Rectum (tissue), 1 donor: ENCODE data around the gene STARD3.

- PRO-cap, result no peak
These were observed 27.8 kb downstream of the LASP1 start for GRCh38 chr17:38897729-38898077.

DNA sequence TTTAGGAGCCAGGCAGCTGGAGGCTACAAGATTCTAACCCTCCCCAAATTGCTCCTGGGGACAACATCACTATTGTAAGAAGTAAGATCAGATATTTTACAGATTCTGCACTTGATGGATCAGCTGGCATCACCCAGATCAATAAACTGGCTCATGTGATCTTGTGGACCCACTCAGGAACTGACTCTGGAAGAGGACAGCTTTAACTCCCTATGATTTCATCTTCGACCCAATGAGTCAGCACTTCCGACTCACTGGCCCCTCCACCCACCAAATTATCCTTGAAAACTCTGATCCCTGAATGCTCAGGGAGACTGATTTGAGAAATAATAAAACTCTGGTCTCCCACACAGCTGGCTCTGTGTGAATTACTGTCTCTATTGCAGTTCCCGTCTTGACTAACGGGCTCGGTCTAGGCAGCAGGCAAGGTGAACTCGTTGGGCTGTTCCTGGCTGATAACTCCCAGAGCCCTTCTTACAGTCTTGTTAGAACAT lies 47.3 kb upstream of the FBXO47 start:
- PRO-cap, result no peak

GRCh38 chr17:39131734-39132288 lies 19.6 kb downstream of the PLXDC1 start:
- PRO-cap, result no peak

DNA sequence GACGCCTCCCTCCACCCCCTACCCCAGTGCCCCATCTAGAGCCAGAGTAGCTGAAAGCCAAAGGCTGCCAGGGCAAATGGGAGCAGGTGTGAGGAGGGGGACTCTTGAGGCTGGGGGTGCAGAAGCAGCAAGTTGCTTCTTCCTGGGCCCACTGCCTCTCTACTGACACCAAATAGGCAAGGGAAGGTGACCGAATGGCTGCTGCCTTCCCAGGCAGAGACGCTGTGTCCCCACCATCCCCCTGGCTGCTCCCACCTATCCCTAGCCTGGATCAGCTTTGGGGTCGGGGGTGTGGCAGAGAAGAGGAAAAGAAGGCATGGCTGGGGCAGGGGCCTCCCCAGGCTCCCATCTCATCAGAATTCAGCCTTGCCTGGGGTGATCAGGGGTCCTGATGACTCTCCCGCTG lies 775 bp downstream of the PLXDC1 start:
- PRO-cap, result no peak

DNA sequence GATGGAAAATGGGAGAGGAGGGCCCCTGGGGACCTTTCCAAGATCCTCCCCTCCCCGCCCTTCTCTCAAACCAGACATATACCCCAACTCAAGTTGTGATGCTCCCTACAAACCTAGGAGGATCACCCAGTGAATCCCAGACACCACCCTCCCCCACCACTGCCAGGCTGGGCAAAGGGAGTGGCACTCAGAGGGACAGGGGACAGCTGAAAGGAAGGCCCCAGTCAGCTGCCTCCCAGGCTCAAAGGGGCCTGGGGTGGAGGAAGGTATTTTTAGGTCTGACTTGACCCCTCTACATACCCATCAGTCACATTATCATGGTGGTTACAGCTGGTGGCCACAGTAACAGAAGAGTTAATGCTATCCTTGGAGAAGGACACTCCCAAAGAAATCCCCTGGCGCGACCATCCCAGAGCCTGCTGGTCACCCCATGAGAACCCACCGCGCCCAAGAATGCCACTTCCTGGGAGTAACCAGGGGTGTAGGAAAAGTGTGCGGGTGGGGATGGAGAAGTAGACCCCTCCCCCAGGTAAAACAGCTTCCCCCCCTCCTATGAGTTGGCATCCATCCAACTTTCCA lies 1.2 kb downstream of the CACNB1 start:
- PRO-cap, result no peak

DNA sequence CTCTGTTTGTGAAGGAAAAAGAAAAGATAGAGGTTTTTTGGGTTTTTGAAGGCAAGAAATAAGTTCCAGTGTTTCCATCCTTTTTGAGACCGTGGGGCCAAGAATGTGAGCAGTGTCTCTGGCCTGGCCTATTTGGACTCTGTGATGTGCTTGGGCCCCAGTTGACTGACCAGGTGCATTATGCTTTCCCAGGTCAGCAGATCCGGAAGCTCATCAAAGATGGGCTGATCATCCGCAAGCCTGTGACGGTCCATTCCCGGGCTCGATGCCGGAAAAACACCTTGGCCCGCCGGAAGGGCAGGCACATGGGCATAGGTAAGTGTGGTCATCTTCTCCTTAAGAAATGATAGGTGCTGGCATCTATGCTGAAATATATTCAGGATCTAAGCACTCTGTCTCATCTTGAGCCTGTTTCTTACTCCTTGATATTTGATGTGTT lies 2.1 kb downstream of the RPL19 start:
- PRO-cap, result no peak

DNA sequence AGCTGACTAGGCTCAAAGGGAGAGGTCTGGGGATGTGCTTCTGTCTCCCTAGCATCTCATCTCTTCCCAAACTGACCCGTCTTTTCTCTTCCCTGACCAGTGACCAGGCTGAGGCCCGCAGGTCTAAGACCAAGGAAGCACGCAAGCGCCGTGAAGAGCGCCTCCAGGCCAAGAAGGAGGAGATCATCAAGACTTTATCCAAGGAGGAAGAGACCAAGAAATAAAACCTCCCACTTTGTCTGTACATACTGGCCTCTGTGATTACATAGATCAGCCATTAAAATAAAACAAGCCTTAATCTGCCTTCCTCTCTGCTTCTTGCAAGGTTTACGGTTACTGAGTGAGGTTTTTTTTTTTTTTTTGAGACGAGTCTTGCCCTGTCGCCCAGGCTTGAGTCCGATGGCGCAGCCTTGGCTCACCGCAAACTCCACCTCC lies 4.4 kb downstream of the RPL19 start:
- PRO-cap, result no peak

DNA sequence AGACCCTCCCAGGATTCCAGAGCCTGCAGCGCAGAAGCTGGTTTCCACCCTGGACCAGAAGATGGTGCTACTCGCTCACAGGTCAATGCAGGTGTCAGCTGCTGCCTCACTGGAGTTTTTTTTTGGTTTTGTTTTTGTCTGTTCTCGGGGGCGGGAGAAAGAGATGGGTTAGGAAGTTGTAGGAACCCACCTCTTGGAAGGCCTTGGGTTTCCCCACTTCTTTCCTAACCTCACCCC lies 6.9 kb downstream of the RPL19 start:
- PRO-cap, result no peak

DNA sequence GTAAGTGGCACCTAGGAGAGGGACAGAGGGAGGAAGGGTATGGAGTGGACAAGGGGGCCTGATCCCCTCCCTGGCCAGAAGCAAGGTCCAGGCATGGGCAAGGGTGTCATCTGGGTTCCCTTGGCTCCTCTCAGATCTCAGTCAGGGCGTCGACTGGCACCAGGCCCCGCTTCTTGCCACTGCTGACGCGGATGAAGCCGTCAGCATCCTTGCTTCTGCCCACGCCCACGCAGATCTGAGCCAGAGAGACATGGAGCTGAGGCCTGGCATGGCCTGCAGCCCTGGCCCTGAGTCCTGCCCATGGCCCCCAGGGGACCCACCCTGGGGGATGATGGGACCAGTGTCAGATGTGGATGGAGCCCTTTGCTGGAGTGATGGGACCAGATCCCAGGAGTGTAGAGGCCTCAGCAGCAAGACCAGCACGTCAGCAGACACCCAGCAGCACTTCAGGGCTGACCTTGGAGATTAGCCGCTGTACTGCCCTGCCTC lies 12.1 kb downstream of the RPL19 start:
- PRO-cap, result no peak

DNA sequence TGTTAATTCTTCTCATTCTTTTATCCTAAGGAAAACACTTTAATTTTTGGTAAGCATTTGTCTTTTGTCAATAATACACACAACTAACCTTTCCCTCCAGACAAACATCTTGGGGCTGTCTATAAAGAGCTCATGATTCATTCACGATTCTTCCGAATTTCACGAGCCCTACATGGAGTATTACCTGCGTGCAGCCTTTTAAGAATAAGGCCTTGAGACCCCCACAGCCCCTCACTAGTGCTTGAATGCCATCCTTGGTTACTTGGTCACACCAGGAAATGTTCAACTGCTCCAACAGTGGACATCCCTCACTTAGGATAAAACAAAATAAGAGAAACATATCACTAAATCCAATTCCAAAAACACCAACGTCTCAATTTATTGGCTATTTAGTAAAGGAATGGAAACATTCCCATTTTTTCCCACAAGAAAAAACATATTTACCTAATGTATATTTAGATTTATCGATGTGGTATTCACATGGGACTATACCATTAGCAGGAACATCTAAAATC lies 56.9 kb upstream of the STAC2 start:
- PRO-cap, result no peak

GRCh38 chr17:39453543-39453826 lies 2.4 kb upstream of the MED1 start:
- PRO-cap, result no peak

DNA sequence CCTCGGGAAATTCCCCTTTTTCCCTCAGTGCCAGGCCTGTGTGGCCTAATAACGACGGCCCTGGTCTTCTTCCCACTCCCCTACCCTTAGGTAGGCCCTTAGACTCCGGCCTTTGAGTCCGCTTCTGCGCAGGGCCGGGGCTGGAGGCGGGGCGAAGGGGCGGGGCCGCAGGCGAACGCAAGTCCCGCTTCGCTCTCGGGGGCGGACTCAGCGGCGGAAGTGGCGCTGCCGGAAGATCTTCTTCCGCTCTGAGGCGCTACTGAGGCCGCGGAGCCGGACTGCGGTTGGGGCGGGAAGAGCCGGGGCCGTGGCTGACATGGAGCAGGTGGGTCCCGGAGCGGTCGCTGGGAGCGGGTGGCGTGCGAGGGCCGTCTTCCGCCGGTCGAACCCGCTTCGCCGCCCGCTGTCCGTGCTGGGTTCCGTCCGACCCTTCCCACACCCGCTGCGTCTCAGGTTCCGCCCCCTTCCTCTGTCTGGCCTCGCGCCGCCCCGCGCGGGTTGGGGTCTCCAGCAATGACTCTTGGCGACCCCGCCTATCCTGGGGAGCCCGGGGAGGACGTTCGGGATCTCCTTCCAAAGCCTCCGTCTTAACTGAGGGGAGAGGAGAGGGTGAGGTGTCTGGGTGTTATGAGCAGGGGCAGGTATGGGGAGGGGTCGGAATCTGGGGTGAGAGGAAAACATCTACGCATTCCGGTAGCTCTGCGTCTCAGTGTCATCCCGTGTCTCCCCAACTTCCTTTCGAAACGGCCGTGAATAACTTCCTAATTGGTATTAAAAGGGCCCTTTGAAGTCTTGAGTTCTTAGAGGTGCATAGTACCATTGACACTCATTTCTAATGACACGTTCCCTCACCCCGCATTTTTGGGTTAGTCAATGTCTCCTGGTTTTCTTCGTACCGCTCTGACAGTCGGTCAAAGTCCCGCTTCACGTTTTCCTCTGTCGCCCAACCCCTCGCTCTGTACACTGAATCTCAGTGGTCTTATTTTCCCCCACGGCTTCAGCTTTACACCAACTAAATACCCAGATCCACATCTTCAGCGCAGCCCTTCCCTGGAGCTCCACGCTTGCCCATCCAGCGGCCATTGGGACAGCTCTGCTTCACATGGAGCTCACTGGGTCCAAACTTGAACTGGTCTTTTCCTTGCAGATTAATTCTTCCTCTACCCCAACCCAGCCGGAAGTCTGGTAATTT lies at the start of gene STARD3:
Gene STARD3, plus strand, starts transcription at position 238 of the 1,192 bp plus-strand sequence.
- PRO-cap, result bidirectional peak, plus-strand start at position 262 of the sequence, minus-strand start at position 126 of the sequence

DNA sequence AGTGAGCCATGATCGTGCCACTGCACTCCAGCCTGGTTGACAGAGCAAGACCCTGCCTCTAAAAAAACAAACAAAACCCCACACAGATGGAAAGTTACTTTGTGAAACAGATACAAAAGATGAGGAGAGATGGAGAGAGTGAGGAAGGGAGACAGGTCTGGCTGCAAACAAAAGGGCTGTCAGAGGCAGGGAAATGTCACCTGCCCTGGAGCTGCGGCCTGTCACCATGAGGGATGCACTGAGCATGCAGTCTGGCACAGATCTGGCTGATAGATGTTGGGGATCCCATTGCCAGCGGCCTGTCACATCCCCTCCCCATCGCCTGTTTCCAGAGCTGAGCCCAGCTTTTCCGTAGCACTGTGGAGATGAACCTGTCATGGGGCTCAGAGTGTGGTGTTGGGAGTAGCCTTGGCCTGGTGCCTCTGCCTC lies 13.8 kb downstream of the STARD3 start:
- PRO-cap, result no peak

- PRO-cap, result no peak
These were observed 742 bp upstream of the PNMT start for GRCh38 chr17:39667323-39668098.

DNA sequence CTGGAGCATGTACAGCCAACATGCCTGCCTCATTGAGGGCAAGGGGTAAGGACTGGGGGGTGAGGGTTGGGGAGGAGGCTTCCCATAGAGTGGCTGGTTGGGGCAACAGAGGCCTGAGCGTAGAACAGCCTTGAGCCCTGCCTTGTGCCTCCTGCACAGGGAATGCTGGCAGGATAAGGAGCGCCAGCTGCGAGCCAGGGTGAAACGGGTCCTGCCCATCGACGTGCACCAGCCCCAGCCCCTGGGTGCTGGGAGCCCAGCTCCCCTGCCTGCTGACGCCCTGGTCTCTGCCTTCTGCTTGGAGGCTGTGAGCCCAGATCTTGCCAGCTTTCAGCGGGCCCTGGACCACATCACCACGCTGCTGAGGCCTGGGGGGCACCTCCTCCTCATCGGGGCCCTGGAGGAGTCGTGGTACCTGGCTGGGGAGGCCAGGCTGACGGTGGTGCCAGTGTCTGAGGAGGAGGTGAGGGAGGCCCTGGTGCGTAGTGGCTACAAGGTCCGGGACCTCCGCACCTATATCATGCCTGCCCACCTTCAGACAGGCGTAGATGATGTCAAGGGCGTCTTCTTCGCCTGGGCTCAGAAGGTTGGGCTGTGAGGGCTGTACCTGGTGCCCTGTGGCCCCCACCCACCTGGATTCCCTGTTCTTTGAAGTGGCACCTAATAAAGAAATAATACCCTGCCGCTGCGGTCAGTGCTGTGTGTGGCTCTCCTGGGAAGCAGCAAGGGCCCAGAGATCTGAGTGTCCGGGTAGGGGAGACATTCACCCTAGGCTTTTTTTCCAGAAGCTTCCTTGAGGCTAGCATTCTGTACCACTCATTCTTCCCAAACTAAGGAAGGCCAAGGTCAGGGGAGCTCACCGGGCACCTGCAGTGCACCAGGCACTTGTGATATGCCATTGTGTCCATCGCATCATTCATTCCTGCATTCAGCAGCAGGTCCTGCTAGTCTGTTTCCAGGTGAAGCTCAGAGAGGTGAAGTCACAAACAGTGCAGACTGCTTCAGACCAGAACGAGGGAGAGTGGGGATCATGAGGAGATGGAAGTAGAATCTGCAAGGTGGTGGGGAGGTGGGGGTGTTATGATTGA lies 1.9 kb downstream of the PNMT start:
- PRO-cap, result no peak

DNA sequence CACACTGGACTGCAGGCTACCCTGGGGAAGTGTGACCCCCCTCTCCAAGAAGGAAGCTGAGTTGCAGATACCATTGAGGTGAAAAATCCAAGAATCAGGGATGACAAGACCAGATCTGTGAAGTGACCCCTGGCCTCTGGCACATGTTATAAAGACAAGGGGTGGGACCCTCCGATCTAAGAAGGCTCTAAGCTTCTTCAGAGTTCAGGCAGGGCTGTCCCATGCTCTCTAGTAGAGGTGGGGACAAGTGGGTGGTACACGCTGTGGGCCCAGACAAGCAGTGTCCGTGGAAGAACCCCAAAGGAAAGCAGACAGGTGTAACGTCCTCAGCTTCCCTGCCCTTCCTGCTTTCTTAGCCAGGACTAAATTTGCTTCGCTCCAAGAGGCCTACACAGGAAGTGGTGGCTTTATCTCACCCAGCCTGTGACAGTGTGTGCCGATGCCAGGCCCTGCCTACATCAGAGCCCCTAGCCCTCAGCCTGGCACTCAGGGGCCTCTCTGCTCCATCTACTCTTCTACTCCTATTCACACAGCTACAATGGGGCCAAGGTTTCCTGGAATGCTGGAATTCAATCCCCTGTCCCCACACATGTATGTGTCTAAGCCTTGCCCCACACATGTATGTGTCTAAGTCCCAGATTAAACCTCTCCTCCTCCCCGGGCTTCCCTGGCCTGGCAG lies 8.4 kb downstream of the PGAP3 start:
- PRO-cap, result bidirectional peak, plus-strand start at position 419 of the sequence, minus-strand start at position 346 of the sequence

GRCh38 chr17:39708786-39709469 lies 9.1 kb downstream of the ERBB2 start:
- PRO-cap, result no peak

- PRO-cap, result bidirectional peak, plus-strand start at chr17:39716294, minus-strand start at chr17:39716146
These were observed 14.5 kb downstream of the MIEN1 start for GRCh38 chr17:39715448-39716564.

GRCh38 chr17:39750156-39751168 lies 12.7 kb downstream of the GRB7 start:
- PRO-cap, result no peak

DNA sequence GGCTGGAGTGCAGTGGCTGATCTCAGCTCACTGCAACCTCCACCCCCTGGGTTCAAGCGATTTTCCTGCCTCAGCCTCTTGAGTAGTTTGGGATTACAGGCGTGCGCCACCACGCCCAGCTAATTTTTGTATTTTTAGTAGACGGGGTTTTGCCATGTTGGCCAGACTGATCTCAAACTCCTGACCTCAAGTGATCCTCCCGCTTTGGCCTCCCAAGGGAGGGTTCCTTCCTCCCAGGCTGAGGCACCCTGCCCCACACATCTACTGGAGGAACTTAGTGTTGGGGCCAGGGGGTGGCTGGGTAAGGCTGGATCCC lies 15.7 kb downstream of the GRB7 start:
- PRO-cap, result no peak